Breast (tissue), 4 donors: ENCODE data around the genes DLL1 and FAM120B.

DNA sequence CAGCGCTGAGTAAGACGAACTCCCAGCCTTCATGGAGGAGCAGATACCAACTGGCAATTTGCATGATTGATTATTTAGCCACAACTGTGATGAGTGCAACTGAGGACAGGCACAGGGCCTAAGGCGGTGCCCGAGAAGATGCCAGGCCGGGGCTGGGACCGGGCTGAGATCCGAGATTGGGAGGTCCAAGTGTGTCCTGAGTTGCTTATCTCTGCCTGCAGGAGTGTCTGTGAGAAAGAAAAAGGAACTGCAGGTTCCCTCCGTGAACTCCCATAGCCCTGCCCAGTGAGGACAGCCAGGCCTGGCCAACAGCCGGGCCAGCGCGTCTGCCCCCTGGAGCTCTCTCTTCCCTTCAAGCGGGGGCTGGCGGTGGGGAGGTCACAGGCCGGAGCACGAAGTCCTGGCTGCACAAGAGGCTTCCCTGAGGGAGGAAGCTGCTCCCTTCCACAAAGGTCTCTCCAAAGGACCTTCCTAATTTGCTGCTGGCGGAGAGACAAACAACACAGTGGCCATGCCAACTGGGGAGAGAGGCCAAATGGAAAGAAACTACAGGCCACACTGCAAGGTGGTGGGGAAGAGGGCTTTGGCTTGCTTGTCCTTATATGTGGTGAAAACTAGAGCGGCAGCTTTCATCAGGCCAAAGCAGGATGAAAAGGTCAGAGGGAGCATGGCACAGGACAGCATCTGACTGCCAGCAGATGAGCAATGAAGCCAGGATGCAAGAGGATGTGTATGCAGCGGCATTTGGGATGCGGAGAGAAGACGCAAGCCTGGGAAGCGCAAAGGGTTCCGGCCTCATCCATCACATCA lies 259.8 kb downstream of the ERMARD start:
- PRO-cap, 3 experiments, result no peak in any of the 3 experiments
- RRBS, result no CpG with 5 or more reads among the region's 22 CpGs

GRCh38 chr6:170085769-170086218 lies 205.1 kb downstream of the DLL1 start:
- PRO-cap, 3 experiments, result no peak in any of the 3 experiments
- RRBS, result no CpG with 5 or more reads among the region's 14 CpGs

GRCh38 chr6:170146877-170147563 lies 143.9 kb downstream of the DLL1 start:
- PRO-cap, 3 experiments, result peak in 1 of 3 experiments; most common plus-strand start chr6:170147180 (in 1)
- RRBS, result no CpG with 5 or more reads among the region's 23 CpGs

DNA sequence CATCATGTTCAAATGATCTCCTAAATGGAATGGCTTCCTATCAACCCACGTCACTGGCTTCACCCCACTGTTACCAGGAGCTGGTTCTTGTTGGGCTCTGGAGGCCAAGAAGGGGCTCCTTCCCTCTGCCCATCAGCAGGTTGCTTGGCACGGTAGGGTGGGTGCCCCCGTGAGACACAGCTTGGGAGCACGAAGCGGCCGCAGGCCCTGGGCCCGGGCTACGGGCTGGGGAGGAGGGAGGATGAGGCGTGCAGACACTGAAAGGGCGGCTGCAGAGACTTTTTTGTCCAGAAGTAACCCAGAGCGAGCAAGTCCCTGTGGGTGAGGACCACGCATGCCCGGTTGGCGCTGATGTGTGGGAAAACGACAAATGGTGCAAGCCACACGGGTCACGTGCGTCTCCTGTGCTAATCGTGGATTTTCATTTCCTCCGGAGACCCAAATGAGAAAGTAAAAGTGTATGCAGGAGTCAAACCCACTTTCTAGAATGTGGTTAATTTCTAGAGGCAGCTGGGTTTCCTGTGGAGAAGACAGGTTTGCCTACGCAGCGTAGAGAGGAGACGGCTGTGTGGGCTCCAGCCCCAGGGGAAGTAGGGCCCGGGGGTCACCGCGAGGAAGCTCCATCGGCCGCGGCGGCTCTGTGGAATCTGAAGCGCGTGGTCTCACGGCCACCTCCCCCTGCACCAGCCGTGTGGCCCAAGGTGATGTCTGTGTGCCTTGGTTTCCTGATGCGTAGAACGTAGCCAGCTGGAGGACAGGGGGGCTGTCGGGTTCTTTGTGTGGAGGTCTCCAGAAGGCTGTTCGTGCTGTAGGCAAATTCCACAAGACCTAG lies 19.1 kb downstream of the DLL1 start:
- PRO-cap, 3 experiments, result no peak in any of the 3 experiments
- RRBS, result 75% methylated on average over 5 of the region's 38 CpGs

DNA sequence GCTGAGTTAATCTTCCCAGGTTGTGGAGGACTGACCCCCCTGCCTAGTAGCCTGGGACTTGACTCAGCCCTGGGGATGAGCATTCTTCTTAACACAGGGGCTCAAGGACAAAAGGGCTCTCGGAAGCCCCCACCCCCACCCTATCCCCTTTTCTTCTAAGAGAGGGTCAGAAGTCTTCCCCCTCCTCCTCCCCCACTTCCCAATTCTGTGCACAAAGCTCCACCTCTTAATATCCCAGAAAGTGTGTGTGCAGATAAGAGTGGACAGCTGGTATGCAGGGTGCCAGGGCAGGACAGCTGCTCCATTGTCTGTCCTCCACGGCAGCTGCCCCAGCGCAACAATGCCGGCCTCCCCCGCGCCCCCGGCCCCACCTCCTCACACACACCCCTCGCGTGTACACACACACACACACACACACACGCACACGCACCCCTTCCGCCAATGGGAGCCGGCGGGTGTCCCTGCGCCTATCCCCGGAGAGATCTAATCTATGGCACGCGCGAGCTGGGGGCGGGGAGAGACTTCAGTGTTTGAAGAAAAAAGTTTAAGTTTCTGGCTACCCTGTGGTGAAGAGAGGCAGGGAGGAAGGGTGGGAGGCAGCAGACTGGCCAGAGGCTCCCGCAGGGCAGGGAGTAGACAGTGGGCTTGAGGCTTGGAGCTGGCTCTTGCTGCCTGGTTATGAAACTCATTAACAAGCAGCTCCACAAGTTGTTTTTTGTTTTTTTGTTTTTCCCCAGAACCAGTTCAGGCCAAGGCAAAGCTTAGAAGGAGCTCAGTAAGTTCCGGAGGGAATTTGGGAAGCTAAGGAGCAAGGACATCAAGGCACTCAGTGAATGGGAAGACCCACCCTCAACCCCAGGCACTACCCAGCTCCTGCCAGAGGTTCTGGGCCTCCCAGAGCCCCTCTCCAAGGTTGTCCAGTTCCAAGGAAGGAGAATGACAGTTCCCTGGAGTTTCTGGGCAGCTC lies 4.2 kb downstream of the DLL1 start:
- PRO-cap, 3 experiments, result no peak in any of the 3 experiments
- RRBS, result 14% methylated on average over 7 of the region's 22 CpGs

- PRO-cap, 3 experiments, result no peak in any of the 3 experiments
- RRBS, result no CpG with 5 or more reads among the region's 35 CpGs
Measured at GRCh38 chr6:170288137-170288793, 2.6 kb downstream of the DLL1 start.

DNA sequence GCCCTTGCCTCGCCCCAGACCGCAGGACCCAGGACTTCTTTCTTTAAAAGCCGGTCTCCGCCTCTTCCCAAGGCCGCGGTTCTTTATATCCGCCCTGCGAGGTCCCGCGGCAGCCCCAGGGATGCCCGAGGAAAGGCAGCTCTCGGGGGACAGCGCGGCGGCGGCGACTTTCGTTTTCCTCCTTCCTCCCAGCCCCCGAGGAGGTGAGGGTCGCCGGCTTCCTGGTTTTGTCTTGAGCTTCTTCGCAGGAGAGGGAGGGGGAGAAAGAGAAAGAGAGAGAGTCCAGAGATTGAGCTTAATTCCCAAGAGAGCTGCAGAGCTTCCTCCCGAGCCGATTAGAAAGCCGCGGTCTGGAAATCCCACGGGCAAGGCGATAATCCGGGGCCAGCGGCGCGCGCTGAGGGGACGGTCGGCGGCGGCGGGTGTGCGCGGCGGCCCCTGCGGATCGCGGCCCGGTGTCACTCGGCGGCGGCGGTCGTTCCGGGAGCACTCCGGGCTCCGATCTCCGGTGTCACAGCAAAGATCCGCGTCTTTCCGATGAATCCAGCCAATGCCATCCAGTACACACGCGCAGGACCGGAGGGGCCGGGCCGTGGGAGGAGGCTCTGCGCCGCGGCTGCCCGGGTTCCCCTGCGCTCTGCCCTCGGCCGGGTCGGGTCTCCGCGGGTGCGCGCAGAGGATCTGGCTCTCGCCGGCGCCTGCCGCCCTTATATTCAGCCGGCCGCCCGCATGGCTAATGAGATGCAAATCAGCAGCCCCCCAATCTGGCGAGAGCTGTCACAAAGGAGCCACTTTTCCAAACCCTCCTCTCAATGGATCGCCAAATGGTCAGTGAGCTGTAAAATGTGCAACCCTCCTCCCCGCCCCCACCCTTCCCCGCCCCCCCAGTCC lies at the start of gene DLL1:
Gene DLL1, minus strand, starts transcription at position 833 of the 891 bp plus-strand sequence.
- PRO-cap, 3 experiments, result peak in 3 of 3 experiments; most common plus-strand start position 643 of the sequence (in 3); most common minus-strand start position 683 of the sequence (in 3)
- RRBS, result 2% methylated on average over 37 of the region's 85 CpGs

DNA sequence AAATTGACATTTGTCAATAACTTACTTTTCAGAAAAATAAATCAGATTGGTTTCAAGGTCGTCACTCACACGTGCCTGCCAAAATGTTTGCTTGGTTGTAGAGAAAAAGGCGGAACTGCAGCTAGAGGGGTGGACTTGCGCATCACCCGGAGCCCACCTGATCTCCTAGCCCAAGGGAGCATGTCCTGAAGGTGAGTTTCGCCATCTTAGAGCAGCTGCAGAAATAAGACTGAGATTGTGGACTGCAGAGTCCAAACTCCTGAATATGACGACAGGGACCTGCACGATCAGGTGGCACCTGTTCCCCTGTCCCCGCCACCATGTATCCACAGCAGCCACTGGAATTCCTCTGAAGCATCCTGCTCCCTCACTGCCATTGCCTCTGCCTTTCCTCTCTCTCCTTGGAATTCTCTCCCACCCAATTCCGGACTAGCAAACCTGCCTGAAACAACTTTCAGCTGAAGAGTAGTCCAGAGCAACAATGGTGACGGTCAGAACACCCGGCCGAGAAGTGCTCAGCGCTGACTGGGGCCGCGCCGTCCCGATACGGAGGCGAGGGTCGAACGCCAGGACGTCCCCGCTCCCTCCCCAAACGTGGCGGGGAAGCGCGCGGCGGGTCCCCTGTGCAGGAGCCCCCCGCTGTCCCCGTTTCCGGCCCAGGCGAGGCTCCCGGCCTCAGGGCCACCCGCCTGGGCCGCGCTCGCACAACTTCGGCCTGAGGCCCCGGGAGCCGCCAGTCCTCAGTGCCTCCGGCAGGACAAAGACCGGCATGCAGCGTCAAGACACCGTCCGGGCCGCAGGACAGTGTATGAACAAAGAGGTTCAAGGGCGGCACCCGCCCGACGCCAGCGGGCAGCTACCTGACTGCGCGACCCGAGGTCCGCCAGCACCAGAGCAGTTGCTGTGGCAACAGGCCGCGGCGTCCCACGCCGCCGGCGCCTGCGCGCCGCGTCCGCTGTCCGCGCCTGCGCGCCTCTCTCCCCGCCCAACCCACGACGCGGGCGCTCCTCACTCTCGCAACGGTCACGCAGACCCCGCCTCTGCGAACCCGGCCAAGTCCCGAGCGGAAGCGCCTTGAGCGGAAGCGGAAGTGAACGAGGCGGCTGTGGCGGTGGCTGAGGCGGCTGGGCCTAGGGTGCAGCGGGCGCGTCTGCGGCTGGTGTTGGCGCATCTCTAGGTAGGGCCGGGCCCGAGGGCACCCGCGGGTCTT lies at the start of gene FAM120B:
Gene FAM120B, plus strand, starts transcription at position 1,093 of the 1,210 bp plus-strand sequence.
- PRO-cap, 3 experiments, result peak in 3 of 3 experiments; most common plus-strand start position 1,097 of the sequence (in 3); most common minus-strand start position 900 of the sequence (in 3)
- RRBS, result under 1% methylated on average over 25 of the region's 102 CpGs

- PRO-cap, 3 experiments, result no peak in any of the 3 experiments
- RRBS, result no CpG with 5 or more reads among the region's 9 CpGs
Measured at GRCh38 chr6:170350631-170351455, 44.3 kb downstream of the FAM120B start.

GRCh38 chr6:170355656-170356088 lies 49.1 kb downstream of the FAM120B start:
- PRO-cap, 3 experiments, result no peak in any of the 3 experiments
- RRBS, result no CpG with 5 or more reads among the region's 6 CpGs

DNA sequence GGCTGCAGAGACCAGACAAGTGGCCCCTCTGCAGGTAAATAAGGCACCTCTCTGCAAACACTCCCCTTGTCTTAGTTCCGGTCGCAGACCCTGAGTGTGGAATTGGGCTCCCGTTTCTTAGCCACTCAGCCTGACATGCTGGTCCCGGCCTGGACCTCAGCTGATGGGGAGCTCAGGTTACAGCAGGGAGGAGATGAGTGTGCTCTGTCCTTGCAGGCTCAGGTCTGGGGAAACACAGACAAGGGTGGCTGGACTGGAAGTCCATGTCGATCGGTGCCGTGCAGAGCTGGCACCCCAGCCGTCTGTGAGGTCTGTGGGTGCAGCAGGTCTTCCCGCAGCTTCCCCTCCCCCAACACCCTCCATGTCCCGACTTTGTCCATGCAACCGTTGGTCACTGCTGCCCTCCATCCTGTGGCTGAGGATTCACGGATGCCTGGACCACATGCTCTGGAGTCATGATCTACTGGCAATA lies 119.0 kb downstream of the PSMB1 start:
- PRO-cap, 3 experiments, result no peak in any of the 3 experiments
- RRBS, result 57% methylated on average over 4 of the region's 12 CpGs